Smooth muscle cell (in vitro differentiated cells): ENCODE measurements around a stretch of chr5.

- RAMPAGE, long total RNA, result no peak
Measured at GRCh38 chr5:10735461-10736271, 25.4 kb downstream of the DAP start.

DNA sequence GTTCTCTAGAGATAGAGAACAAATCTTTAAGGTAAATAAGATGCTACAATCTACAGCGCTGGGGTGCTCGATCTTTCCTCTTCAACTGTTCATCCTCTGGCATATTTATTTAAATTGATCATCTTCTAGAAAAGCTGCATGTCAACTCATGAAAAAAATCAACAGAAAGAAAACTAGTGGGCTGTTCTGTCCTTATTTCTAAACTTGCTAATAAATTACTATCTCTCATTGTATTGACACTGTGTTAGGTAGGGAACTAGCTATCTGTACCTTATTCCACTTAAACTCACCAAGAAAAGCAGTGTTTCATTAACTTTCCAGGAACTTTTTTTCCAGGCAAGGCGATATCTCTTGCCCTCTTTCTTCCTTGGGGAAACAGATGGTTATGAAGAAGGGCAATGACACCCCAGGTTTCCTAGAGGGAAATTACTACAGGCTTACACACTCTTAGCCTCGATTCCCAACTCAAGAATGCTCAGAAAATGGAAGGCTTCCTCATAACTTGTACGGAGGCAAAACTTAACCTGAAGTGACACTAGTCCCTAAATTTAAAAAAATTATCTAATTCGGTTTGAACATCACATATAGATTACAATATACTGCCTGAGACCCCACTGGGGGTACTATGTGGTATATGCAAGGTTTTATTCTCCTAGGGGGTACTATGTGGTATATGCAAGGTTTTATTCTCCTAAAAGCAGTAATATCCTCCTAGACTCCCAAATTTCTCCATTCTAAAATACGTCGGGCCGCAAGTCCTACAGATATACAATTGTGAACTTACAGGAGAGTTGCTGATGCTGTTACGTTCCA is 15.4 kb downstream of the DAP start:
- RAMPAGE, long total RNA, result no peak

DNA sequence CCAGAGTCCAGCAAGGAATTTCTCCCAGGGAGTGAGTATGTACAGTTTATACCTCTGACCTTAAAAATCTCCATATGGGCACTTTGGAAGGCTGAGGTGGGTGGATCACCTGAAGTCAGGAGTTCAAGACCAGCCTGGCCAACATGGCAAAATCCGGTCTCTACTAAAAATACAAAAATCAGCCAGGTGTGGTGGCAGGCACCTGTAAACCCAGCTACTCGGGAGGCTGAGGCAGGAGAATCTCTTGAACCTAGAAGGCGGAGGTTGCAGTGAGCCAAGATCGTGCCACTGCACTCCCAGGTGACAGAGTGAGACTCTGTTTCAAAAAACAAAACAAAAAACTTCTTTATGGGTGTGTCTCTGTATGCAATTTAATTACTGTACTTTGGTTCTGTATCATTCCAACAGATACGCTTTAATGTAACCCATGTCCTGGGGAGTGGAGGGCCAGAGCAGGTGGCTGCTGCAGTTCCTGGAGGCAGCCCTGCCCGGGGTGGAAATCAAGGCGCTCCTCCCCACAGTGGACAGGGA is 2.1 kb downstream of the DAP start:
- RAMPAGE, long total RNA, result no peak

DNA sequence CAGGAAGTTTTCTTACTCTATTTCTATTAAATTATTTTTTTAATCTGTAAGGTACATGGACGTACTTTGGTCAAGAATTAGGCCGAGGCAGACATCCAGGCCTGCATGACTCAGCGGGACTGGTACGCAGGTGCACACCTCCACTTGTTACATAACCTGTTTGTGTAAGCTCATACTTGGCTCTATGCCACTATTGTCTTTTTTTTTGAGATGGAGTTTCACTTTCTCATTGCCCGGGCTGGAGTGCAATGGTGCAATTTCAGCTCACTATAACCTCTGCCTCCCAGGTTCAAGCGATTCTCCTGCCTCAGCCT is 201.0 kb upstream of the DAP start:
- RAMPAGE, long total RNA, result no peak

DNA sequence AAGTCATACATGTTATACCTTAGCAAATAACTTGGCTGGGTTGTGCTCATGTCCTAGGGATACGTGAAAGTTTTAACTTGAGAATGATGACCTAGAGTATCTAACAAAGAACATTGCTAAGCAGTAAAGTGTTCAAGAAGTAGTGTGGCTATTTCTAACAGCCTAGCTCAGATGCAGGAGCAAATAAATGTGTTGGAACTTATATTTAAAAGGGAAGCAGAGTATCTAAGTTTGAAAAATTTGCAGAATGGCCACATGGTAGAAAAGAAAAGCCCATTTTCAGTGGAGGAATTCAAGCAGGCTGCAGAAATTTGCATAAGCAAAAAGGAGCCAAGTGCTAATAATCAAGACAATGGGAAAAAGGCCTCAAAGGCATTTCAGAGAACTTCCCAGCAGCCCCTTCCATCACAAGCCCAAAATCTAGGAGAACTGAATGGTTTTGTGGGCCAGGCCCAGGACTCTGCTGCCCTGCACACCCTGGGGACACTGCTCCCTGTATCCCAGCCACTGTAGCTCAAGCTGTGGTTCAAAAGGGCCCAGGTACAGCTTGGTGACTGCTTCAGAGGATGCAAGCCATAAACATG is 720.4 kb upstream of the CTNND2 start:
- RAMPAGE, long total RNA, result no peak

- RAMPAGE, long total RNA, result no peak
Measured at GRCh38 chr5:13354476-13354737, 590.1 kb downstream of the DNAH5 start.

DNA sequence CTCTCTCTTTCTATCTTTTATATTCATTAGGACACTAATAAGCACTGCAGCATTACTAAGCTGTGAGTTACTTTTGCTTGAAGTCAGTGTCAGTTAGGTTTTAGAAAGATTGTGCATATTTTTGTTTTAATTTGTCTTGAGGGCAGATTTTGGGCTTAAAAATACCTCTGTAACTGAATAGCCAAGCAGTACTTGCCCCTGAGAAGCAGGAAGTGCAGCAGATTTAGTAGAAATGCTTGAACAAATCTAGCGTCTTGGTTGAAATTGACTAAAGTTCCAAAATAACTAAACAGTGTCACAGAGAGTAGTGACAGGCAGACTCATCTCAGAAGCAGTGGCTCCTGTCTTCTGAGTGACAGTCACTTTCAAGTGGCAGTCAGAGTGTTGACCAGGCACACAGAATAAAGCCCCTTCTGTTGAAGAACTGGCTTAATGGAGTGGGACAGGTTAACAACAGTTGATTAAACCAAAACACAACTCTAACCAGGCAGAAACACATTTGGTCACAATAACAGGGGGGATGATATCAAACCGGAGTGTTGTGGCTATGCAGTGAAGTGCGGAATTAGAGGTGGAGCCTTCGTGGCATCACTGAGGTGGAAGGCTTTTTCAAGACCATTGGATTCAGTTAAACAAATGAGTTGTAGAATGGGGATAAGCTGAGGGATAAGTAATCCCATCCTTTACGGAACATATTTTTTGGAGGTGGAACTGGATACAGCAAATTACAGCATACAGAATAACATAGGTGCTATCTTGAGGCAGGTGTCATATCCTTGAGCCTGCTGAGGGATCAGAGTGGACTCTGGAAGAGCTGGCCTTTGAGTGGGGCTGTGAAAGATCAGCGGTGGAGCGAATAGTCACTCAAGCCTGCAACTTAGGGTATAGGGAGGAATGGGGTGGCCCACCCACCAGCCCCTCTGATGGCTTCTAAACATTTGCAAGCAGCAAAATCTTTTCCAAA is 29.2 kb downstream of the TRIO start:
- RAMPAGE, long total RNA, result no peak

- RAMPAGE, long total RNA, result no peak
Measured at GRCh38 chr5:14246315-14246954, 103.3 kb downstream of the TRIO start.

DNA sequence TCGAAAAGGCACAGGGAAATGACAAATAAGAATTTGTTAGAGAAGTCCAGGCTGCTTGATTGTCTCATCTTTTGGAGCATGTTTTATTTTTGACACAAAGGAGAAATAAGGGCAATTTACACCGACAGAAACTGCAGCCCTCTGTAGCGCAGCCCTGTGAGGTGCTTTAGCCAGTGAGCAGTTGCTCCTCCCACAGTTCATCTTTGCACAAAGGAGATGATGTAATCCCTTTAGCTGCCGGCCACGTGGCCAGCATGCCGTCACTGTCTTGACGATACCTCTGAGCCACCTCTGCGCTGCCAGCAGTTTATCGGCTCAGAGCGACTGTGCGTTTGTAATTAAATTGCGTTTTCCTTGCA is 106.8 kb downstream of the TRIO start:
- RAMPAGE, long total RNA, result no peak

DNA sequence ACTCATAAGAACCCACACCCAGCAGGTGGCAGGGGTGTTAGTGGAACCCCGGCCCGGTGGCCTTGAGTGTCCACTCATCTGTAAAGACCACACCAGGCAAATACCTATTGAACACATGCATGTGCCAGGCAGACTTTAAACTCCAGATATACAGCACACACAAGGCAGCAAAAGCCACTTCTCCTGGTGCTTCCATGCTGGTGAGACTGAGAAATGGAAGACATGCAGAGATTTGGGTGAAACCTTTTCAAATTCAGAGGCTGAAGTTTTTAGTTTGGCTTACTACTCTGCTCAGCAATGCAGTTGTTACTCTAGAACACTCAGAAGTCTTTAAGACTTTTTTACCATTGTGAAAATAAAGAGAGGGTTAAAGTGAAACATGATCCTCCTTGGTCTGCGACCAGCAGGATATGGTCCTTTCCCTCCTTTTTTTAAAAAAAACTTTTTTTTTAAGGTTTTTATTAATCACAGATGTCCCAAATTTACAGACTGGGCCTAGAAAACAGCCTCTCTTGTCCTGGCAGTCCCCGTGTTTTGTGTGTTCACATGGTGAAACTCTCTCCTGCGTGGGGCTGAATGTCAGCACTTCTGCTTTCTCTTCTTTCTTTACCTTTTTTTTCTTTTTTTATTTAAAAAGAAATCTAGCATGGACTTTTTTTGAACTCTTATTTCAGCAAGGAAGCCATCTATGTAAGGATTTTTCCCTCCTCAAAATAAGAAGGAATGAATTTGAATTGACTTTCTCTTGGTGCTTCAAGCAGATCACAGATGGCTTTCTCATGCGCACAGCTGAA is 128.9 kb upstream of the OTULINL start:
- RAMPAGE, long total RNA, result no peak

DNA sequence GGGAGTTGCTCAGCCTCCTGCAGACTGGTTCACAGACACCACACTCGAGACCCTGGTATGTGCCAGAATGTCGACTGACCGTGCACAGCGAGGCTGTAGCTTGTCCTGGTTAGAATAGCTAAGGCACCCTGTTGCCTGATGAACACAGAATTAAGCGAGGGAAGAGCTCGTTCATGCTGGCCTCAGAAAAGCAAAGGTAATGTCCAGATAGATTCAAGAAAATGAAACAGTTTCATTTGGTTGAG is 71.3 kb upstream of the OTULINL start:
- RAMPAGE, long total RNA, result no peak

GRCh38 chr5:14586987-14587680 is 5.5 kb downstream of the OTULINL start:
- RAMPAGE, long total RNA, result no peak

GRCh38 chr5:14595322-14595772 is 13.8 kb downstream of the OTULINL start:
- RAMPAGE, long total RNA, result no peak

- RAMPAGE, long total RNA, result no peak
Measured at GRCh38 chr5:14615124-14615755, 33.6 kb downstream of the OTULINL start.

DNA sequence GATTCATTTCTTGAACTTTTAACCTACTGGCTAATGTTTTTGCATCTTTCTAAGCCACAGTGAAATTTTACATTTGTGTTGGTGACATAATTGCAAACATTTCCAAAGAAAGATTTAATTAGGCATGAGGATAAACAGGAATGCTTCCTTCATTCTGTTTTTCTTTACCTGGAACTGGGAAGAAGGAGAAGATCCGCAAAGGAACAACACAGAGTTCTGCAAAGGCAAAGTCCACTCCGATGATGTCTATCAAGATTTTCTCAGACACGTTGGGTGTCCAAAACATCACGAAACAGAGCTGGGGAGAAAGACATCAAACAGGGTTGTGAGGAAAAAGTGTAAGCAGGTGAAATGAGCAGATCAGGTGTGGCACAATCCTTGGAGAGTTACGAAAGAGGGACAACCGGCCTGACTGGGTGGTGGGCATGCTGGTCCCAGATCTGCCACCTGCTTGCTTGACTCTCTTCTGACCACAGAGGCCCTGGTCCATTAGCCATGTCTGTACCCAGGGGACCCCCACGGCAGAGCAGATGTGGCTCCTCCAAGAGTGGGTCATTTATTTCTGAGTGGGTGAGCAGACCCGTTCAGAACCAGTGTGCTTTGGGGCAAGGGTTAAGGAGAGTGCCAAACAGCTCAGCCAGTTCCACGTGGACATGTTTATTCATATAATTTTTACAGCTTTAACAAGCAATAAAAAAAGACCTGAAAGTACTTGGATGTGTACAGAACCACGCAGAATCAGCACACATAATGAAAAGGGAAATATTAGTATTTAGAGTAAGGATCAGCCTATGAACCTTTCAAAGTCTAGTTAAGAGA is 52.2 kb downstream of the OTULIN start:
- RAMPAGE, long total RNA, result no peak

DNA sequence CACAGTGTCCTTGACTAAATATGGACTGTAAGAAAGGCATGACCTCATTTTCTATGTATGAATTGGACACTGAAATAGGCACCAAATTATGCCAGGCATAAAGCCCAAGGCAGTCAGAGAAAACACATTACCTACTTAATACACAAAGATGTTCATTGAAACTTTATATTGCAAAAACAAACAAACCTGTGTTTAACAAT is 7.1 kb downstream of the ANKH start:
- RAMPAGE, long total RNA, result no peak

DNA sequence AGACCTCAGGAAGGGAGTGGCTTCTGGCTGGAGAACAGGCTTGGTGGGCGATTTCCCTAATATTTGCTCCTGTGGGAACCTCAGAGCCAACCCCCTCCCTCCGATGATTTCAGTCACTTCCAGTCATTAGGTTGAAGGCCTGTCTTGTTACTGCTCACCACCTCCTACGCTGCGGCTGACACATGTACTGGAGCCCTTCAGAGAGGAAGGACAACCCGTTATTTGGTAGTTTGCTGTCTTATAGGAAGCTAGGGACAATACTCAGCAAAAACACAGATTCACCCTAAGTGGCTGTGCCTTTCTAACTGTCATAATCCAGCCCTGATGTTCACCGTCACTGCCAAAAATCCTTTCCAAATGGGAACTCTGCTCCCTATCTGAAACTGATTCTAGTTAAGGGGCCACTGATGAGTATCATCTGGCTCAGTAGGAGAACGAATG is 29.2 kb upstream of the ANKH start:
- RAMPAGE, long total RNA, result no peak

- RAMPAGE, long total RNA, result no peak
Measured at GRCh38 chr5:15500383-15501095, 559 bp downstream of the FBXL7 start.

DNA sequence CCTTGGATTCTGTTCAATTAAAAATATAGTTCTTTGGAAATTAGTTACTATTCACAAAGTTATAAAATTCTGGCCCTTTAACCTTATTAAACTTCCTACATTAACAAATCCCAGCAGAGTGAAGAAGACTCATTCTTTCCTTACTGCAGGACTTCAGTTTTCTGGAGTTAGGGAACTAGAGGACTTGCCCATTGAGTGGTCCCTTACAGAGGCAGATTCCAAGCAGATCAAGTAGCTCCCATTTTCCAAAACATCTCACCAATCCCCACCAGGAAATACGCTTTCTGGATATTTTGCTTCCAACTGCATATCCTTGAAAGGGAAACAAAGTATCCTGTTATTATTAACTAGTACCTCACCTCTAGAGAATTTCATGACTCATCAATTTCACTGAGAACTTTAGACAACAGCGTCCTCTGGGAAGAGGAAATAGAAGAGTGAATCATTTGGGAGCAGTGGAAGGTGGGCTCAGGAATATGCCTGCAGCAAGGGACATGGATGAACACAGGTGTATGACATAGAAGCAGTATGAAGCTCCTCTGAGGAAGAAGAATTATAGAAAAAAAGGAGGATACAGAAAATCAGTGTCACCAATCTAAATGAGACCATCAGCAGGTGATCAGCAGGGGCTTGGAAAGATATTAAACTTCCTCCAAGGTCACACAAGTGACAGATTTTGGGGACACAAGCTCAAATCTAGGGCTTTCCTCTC is 186.7 kb downstream of the MARCHF11 start:
- RAMPAGE, long total RNA, result no peak

DNA sequence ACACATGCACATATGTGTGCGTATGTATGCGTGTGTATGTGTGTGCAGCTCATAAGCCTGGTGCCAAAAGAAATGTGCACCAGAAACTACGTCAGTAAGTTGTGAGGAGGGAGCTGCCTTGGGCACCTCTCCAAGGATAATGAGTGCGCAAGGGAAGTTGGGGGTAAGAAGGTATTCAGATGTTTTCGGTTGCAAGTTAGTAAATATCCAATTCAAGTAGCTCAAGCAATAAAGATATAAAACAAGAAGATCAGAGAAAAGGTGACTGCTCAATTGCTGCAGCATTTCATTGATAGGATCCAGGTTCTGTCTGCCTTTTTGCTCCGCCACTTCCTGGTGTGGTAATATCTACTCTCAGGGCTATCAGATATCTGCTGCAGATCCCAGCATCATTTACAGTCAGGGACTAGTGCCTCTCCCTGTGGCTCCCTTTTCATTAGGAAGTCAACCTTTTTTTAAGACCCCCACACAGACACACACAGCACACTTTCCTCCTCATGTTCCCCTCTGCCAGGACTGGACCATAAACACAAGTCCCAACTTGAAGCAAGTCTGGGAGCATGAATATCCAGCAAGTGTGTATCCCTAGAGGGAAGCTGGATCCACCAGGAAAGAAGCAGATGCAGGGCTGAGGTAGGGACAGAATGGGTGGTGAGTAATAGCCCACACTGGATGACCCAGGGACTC is 53.8 kb downstream of the ZNF622 start:
- RAMPAGE, long total RNA, result no peak